Spleen (tissue), 7 donors: ENCODE data around the gene ATF3.

DNA sequence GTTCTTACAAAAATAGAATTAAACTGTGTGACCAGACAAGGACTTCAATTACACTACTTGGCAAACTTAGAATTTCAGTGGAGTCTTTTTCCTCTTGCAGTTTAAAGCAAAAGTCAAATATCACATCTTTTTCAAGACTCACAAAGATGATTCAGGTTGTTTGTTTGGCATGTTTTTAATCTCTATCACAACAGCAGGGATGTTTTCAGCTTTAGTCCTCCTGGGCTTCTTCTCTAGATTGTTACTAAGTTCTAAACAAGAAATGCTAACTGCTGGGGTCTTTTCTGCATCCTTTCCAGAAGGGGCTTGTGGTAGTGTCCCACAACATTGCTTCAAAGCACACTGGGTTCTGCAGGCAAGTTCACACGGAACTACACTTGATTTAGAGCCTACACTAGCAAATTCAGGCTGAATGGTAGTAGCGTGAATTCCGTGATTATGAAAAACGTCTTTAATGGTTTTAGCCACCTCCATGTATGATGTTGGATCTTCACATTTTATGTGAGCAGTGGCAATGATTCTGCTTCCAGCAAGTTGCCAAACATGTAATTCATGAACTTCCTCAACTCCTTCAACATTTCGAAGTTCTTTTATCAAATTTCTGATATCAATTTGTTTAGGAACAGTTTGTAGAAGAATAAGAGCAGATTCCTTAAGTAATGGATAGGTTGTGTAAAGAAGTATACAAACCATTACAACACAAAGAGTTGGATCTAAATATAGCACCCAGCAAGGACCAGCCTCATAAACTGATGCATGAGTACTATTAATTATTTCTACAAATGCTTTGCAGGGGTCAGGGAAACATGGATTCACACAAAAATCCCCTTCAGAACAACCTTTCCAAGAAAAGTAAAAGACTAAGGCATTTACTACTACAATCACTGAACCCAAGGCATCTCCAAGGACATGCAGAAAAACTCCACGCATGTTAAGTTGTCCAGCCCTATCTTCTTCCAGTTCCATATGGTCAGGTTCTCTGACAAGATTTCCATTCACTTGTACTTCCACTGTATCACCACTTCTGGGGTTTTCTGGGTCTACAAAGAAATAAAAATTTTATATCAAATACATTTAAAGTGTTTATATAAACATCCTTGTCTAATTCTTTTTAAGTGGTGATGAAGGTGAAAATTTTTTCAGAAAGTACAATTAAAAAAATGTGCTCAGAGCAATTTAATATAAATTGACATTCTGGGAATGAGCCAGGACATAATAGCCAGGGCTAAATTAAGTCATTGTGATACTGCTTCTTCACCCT, 3.3 kb downstream of the SLC30A1 start:
- PRO-cap, 4 experiments, result no peak in any of the 4 experiments
- RAMPAGE, long total RNA, 4 experiments, result no peak in any of the 4 experiments

DNA sequence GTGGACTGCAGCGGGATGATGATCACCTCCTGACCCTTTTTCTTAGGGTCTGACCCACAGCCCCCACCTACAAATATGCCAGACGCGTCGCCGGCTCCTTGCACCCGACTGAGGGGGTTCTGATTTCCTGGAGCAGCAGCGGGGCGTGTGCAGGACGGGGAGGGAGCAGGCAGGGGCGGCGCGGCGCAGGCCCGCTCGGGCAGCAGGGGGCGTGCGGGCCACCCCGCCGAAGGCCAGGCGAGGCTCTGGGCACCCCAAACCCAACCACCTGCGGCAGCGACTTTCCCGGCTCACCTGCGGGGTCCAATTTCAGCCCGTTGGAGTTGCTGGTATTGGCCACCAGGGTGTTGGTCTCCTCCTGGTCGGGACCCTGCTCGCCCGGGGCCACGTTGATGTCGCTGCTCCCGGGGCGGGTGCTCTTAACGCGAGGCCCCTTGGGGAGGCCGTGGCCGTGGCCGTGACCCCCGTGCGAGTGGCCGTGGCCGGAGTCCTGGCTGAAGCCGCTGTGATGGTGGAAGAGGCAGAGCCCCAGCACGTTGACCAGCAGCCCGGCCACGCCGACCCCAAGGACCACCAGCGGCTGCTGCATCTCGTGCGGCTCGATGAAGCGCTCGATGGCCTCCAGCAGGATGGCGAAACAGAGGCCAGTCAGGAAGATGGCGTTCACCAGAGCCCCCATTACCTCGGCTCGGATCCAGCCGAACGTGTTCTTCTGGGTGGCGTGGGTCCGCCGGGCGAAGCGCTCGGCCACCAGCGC, 1.1 kb downstream of the SLC30A1 start:
- PRO-cap, 4 experiments, result peak in 4 of 4 experiments; most common plus-strand start position 506 of the sequence (in 2); most common minus-strand start position 110 of the sequence (in 4)
- RAMPAGE, long total RNA, 4 experiments, result start-site peak on the plus strand in 3 of 4 experiments, centred at positions 223 to 235 of the sequence, 11 to 17 reads per replicate

GRCh38 chr1:211890620-211891156, 60.1 kb upstream of the LPGAT1 start:
- PRO-cap, 4 experiments, result no peak in any of the 4 experiments
- RAMPAGE, long total RNA, 4 experiments, result no peak in any of the 4 experiments

GRCh38 chr1:212008539-212009040, 26.8 kb downstream of the INTS7 start:
- PRO-cap, 4 experiments, result no peak in any of the 4 experiments
- RAMPAGE, long total RNA, 4 experiments, result no peak in any of the 4 experiments

GRCh38 chr1:212087911-212088300, 52.4 kb downstream of the DTL start:
- PRO-cap, 4 experiments, result no peak in any of the 4 experiments
- RAMPAGE, long total RNA, 4 experiments, result no peak in any of the 4 experiments

GRCh38 chr1:212153608-212154138, 118.1 kb downstream of the DTL start:
- PRO-cap, 4 experiments, result no peak in any of the 4 experiments
- RAMPAGE, long total RNA, 4 experiments, result no peak in any of the 4 experiments

- PRO-cap, 4 experiments, result no peak in any of the 4 experiments
- RAMPAGE, long total RNA, 4 experiments, result no peak in any of the 4 experiments
These were observed 50.6 kb upstream of the PPP2R5A start for GRCh38 chr1:212234494-212235148.

- PRO-cap, 4 experiments, result no peak in any of the 4 experiments
- RAMPAGE, long total RNA, 4 experiments, result no peak in any of the 4 experiments
These were observed 30.3 kb upstream of the PPP2R5A start for GRCh38 chr1:212254819-212255481.

- PRO-cap, 4 experiments, result peak in 4 of 4 experiments; most common plus-strand start chr1:212255864 (in 1); most common minus-strand start chr1:212256316 (in 3)
- RAMPAGE, long total RNA, 4 experiments, result no peak in any of the 4 experiments
These were observed 29.3 kb upstream of the PPP2R5A start for GRCh38 chr1:212255482-212256679.

DNA sequence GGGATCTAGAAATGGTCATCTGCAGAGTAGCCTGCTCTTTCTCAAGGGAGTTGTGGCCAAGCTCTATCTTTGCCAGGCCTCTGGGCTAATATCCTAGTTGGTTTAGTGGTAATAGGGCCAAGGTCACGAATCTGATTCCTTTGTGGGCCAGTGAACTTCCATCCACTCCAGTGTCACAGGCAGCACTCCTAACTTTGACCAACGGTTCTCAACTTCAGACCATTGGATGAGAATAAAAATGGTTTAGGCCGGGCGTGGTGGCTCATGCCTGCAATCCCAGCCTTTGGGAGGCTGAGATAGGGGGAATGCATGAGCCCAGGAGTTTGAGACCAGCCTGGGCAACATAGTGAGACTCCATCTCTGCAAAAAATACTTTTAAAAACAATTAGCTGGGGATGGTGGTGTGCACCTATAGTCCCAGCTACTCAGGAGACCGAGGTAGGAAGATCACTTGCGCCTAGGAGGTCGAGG, 28.0 kb upstream of the PPP2R5A start:
- PRO-cap, 4 experiments, result no peak in any of the 4 experiments
- RAMPAGE, long total RNA, 4 experiments, result no peak in any of the 4 experiments

- PRO-cap, 4 experiments, result peak in 1 of 4 experiments; most common plus-strand start chr1:212330084 (in 1)
- RAMPAGE, long total RNA, 4 experiments, result no peak in any of the 4 experiments
These were observed 44.7 kb downstream of the PPP2R5A start for GRCh38 chr1:212329795-212330358.

- PRO-cap, 4 experiments, result no peak in any of the 4 experiments
- RAMPAGE, long total RNA, 4 experiments, result start-site peak on the plus strand in 1 of 4 experiments, at chr1:212347863-212348490 at its widest, 15 reads per replicate
These were observed 62.7 kb downstream of the PPP2R5A start for GRCh38 chr1:212347685-212348628.

DNA sequence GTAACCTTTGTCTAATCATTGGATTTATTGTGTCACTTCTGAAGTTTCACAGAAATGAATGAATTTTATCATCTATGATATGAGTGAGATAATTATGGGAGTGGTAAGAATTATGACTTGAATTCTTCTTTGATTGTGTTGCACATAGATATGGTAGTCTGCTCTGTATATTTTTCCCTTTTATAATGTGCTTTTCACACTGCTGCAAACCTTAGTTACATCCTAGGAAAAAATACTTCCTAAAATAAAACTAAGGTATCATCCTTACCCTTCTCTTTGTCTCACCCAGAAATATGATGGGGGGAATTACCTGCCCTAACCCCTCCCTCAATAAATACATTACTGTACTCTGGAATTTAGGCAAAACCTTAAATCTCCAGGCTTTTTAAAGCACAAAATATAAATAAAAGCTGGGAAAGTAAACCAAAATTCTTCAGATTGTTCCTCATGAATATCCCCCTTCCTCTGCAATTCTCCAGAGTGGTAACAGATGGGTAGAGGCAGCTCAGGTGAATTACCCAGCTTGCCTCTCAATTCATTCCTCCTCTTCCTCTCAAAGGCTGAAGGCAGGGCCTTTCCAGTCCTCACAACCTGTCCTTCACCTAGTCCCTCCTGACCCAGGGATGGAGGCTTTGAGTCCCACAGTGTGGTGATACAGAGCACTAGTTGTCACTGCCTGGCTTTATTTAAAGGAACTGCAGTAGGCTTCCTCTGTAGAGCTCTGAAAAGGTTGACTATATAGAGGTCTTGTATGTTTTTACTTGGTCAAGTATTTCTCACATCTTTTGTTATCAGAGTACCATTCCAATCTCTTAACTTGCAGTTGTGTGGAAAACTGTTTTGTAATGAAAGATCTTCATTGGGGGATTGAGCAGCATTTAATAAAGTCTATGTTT, 53.5 kb downstream of the PACC1 start:
- PRO-cap, 4 experiments, result no peak in any of the 4 experiments
- RAMPAGE, long total RNA, 4 experiments, result start-site peak on the plus strand in 1 of 4 experiments, centred at position 260 of the sequence, 25 reads per replicate

GRCh38 chr1:212445742-212446286, 13.1 kb downstream of the NENF start:
- PRO-cap, 4 experiments, result no peak in any of the 4 experiments
- RAMPAGE, long total RNA, 4 experiments, result no peak in any of the 4 experiments

DNA sequence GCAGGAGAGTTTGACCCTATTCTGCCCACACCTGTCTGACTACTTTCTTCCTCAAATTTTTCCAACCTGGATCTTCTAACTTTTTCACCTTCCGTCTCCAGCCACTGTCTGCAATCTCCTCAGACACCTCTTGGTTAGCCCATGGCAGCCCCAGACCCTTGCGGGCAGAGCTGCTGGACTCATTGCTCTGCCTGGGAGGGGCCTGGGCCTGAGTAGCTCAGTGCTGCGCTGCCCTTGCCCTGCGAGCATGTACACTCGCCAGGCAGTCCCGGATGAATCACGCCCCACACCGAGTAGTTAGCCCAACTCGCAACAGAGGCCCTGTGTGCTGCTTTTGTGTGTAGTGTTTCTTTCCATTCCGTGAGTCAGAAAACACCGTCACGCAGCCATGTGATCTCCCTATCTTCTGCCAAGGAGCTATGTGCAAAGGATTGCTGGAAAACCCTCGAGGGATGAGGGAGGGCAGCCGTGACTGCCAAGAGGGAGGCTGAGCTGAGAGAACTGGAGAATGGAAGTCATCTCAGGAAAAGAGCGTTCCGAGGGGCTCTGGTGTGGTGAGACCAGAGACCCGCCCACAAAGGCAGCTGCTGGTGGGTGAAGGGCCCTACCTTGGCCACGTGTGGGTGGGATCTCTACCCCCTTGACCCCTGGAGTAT, 37.3 kb downstream of the NENF start:
- PRO-cap, 4 experiments, result no peak in any of the 4 experiments
- RAMPAGE, long total RNA, 4 experiments, result no peak in any of the 4 experiments

DNA sequence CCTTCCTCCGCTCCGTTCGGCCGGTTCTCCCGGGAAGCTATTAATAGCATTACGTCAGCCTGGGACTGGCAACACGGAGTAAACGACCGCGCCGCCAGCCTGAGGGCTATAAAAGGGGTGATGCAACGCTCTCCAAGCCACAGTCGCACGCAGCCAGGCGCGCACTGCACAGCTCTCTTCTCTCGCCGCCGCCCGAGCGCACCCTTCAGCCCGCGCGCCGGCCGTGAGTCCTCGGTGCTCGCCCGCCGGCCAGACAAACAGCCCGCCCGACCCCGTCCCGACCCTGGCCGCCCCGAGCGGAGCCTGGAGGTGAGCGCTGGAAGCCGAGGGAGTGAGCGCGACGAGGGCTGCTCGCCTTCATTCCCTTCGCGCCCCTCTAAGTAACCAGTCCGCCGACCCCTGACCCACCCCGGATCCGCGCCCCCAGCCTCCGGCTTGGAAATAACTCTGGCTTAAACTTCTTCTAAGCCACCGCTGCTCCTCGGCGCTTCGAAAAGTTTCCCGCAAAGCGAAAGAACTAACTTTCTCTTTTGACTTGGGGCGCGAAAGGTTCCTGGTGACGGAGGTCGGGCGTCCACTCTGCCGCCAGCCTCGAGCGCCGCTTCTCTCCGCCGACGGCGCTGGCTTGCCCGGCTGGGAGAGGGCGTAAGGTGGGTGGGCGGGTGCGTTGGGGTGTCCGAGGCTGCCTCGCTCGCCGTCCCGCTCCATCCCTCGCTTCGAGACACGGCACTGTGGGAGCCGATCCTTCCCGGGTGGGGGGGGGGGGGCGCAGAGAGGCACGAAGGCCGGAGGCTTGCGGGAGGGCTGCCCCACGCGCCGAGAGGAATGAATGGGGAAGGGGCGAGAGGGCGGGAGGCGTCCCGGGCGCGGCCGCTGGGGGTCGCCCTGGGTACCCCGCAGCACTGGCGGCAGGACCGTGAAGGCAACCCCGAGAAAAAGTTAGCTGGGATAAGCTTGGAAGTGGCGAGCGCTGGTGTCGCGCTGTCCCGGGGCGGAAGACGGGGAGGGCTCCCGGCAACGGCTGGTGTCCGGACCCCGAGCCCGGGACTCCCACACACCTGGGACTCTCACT, at the start of gene ATF3:
TSS of gene ATF3 (plus strand) at position 140 of the 1,072 bp plus-strand sequence.
- PRO-cap, 4 experiments, result peak in 4 of 4 experiments; most common plus-strand start position 140 of the sequence (in 4); most common minus-strand start position 581 of the sequence (in 3)
- RAMPAGE, long total RNA, 4 experiments, result start-site peak on the plus strand in 4 of 4 experiments, centred at positions 31 to 185 of the sequence, 5 to 31 reads per replicate

- PRO-cap, 4 experiments, result no peak in any of the 4 experiments
- RAMPAGE, long total RNA, 4 experiments, result no peak in any of the 4 experiments
These were observed 6.8 kb upstream of the GARIN4 start for GRCh38 chr1:212617456-212617899.

DNA sequence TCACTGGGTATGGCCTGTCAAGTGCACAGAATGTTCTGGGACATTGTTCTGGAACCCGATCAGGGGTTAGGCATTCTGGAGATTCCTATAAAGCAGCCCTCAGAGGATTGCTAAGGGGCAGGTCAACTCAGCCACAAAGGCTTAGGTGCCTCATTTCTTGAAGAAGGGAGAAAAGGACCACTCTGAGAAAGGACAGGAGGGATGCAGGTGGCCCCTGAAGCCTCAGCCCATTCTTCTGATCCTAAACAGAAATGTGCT, 14.7 kb downstream of the GARIN4 start:
- PRO-cap, 4 experiments, result no peak in any of the 4 experiments
- RAMPAGE, long total RNA, 4 experiments, result no peak in any of the 4 experiments

GRCh38 chr1:212667163-212668297, 32.1 kb downstream of the BATF3 start:
- PRO-cap, 4 experiments, result peak in 3 of 4 experiments; most common plus-strand start chr1:212667649 (in 1); most common minus-strand start chr1:212667979 (in 1)
- RAMPAGE, long total RNA, 4 experiments, result no peak in any of the 4 experiments

- PRO-cap, 4 experiments, result no peak in any of the 4 experiments
- RAMPAGE, long total RNA, 4 experiments, result no peak in any of the 4 experiments
These were observed 10.0 kb downstream of the ANGEL2 start for GRCh38 chr1:213005531-213006176.